ENCODE measurements around the genes EREG and BTC.

DNA sequence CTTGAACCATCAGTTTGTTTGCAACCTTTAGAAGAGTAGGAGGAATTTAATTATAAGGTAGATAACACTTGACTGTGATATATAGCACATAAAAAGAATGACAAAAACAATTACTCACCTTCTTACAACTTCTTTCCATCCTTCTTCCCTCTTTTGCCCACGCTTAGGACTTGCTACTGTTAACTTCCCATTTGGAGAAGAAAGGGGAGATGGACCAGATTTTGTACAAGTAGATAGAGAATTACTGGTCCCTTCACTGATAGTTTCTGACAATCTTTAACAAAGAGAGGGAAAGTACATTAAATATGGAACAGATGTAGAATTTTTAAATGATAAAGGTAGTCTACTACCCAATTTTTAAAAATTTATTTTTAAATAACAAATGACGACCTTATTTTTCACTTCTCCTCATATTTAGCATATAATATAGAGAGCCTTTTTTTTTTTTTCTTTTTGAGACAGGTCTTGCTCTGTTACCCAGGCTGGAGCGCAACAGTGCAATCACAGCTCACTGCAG, 27.5 kb upstream of the COX18 start:
- PRO-cap = no peak

- PRO-cap = no peak
Measured at GRCh38 chr4:73254257-73255147, 4.1 kb downstream of the ANKRD17 start.

DNA sequence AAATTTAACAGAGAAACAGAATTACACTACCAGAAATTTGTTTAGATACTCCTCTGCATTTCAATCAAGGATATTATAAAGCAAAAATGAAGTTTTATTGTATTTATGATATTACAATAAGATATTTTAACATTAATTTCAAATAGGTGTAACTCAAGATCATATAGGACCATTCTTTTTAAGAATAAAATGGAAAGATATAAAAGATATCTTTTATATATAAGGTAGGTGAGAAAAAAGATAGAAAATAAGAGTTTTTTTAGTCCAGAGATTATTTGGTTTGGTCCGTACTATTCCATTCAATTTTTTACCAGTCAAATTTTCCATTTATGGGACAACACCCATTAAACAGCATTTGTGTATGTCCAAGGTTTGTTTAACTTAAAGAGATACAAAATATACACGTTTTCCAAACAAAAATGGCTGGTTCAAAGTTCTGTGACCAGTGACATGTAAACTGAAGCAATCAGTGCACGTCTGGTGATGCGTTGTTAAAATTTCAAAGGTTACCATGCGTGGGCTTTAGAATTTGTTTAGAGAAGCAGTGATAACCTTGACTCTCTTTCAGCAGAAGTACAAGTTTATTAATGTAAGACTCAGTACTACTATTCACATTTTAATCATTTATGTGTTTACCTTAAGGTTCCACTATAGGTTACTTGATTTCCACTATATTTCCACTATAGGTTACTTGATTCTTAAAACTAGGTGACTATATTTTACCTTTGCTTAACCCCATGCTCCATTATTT, 25.3 kb upstream of the ALB start:
- PRO-cap = no peak

GRCh38 chr4:73403837-73404177, 280 bp upstream of the ALB start:
- PRO-cap = no peak

- PRO-cap = no peak
Measured at GRCh38 chr4:73420742-73421075, 15.3 kb upstream of the AFP start.

GRCh38 chr4:73599070-73599718, 21.0 kb downstream of the RASSF6 start:
- PRO-cap = bidirectional peak, plus-strand start at chr4:73599507, minus-strand start at chr4:73599368

DNA sequence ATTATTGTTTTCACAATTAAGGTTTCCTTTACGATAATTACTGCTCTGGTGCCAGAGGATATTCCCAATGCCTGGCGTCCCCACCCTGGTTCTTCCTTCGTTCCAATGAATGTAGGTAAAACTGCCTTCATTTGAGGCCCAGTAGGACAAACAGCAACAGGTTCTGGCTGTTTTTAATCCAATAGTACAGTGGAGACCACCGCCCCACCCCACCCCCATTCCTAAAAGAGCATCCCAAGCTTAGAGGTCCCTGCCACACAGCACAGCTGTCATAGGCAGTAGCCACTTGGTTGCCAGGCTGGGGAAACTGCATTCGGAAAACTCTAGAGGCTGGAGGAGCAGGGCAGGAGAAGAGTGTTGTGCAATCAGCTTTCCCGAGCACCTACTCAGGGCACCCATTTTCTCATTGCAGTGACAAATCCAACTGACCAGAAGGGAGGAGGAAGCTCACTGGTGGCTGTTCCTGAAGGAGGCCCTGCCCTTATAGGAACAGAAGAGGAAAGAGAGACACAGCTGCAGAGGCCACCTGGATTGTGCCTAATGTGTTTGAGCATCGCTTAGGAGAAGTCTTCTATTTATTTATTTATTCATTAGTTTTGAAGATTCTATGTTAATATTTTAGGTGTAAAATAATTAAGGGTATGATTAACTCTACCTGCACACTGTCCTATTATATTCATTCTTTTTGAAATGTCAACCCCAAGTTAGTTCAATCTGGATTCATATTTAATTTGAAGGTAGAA, 1.1 kb downstream of the CXCL1 start:
- PRO-cap = no peak

GRCh38 chr4:73884603-73884912, 15.4 kb downstream of the CXCL1 start:
- PRO-cap = no peak

- PRO-cap = no peak
Measured at GRCh38 chr4:74100703-74101120, 1.7 kb upstream of the CXCL2 start.

DNA sequence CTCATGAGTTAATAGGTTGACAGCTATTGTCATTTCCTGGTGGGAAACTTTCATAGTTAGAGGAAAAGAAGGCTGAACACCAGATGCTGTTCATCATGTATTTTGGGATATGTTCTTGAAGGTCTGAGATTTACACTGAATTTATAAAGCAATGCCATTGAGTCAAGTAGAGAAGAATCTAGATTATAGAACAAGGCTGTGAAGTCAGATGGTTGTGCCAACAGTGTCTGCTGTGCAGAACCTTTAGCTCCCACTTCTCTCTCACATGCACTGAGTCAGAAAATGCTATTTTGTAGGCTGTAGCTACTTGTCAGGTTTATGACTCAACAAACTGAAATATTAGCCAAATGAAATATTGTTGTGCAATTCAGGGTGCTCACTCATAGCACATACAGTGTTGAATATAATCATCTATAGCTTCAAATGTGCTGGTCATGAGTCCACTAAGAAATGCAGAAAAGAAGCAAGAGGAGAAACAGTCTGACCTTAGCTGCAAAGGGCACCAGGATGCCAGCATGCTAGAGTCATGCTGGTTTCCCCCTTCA, 10.0 kb upstream of the CXCL2 start:
- PRO-cap = no peak

GRCh38 chr4:74114016-74114883, 15.3 kb upstream of the CXCL2 start:
- PRO-cap = no peak

DNA sequence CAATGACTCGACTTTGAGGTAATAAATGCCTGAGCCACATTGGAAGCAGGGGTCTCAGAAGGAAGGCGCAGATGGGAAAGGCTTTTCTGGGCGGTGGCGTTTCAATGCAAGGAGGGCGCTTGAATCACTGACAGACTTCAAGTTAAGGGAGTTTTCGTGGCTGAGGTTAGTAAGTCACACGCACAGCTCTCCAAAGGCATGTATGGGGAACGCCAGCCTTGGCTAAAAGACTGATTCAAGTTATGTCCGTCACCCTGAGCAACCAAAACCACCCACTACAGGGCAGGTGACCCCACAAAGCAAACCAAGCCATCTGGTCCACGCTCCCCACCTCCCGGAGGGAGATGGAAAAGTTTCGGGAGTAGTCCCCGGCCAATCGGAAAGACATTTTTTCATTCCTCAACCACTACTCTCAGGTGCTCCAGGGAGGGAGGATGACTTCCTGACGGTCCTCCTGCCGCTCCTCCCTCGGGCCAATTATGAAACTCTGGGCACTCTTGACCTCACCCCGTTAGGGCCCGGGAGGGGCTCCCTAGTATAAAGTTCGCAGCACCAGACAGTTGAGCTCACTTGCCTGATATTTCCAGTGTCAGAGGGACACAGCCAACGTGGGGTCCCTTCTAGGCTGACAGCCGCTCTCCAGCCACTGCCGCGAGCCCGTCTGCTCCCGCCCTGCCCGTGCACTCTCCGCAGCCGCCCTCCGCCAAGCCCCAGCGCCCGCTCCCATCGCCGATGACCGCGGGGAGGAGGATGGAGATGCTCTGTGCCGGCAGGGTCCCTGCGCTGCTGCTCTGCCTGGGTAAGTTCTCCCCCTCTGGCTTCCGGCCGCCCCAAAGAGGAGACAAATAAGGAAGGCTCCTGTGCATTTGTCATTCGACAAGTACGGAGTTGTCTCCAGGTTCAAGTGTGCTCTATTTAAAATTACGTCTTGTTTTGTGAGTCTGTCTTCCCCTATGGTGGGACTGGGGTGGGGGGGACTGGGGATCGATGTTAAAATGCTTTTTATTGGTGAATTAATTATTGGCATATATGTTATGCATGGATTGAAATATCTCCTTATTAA, at the start of gene EREG:
TSS of gene EREG (plus strand) at position 569 of the 1,063 bp plus-strand sequence.
- PRO-cap = no peak

DNA sequence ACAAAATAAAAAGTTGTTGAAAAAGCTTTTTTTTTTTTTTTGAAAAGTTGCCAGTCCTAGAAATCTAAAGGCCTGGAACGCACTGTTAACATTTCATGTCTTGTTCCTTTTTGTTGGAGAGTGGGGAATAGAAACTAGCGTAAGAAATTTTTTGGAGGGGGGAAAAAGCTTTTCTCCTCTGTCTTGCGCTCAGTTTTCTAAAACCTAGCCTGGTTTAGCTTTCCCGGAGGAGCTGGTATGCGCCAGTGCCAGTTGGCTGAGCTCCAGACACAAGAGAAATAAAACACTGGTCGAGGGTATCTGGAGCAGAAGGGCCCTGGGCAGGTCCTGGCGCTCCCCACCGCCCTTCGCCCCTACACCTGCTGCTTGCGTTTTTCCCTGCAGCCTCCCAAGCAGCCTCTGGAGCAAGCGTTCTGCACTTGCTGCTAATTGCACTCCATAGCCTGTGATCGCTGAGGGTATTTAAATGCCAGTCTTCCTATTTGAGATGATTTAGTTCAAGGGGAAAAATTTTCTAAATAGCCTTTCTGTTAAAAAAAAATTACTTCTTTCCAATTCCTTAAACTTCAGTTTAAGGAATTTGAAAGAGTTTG, 791 bp downstream of the EREG start:
- PRO-cap = no peak

DNA sequence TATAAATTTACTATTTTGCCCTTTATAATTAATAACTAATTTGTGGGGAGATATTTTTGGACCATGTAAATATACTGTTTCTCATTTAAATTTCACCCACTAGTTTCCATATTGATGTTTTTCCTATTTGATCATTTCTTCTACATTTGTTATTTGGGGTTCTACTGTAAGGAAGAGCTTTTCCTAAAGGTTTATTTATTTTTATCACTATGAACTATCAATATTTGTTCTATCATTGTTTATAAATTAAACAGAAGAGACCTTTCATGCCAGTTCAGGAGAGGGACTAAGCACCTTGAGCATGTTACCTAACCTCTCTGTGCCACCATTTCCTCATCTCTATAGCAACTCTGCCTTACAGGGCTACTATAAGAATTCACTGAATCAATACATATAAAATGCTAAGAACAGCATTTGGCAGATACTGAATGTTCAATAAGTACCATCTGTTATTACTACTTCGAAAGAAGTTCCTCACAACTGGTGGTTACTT, 32.7 kb downstream of the EREG start:
- PRO-cap = no peak

GRCh38 chr4:74452599-74453470, 7.9 kb downstream of the AREG start:
- PRO-cap = no peak

DNA sequence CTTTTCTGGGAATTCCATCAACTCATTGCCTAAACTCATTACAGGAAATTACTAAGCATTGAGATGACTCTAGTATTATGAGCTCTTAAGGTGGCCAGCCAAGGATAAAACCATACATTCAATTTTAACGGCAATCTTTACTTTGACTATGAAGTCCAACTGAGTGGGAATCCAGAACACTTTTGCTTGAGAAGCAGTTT, 94.6 kb downstream of the AREG start:
- PRO-cap = no peak

- PRO-cap = no peak
Measured at GRCh38 chr4:74794353-74795075, at the start of gene BTC. Gene BTC (minus strand): TSS chr4:74794523.

DNA sequence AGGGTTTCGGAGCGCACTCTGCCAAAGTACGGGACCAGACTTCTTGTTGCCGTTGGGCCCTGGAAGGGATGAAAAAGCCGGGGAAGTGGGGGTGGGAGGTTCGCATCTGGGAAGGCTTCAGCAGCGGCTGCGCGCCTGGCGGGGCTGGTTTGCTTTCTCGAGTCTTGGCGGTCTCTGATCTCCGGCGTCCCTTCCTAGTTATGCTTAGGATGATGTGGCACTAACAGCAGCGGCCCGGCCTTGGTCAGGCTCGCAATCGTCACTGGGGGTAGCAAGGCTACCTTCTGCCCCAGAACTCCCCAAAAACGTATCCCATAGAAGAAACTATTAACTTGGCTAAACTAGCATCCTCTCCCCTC, 759 bp downstream of the PARM1 start:
- PRO-cap = no peak

GRCh38 chr4:75561815-75562330, 6.0 kb downstream of the ODAPH start:
- PRO-cap = unidirectional peak, minus-strand start at chr4:75561911

DNA sequence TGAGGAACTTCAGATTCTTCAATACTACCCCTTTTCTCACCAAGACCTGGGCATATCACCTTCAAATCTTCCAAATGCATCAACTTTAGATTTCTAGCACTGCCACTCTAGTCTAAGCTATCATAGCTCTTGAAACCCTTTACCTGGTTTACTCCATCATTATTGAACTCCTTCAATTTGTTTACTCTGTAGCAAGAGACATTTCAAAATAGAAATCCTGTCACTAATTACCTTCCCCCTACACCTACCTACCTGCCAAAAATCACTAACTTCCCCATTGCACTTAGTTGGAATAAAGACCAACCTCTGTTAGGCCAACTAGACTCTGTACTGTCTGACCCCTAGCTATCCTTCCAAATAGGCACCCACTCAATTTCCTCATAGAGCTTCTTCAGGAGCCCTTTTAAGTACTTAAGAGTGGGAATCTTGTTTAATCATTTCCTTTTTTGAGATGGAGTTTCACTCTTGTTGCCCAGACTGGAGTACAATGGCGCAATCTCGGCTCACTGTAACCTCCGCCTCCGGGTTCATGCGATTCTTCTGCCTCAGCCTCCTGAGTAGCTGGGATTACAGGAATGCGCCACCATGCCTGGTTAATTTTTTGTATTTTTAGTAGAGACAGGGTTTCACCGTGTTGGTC, 8.8 kb upstream of the CDKL2 start:
- PRO-cap = unidirectional peak, minus-strand start at position 400 of the sequence

Data from endodermal cell (in vitro differentiated cells).